Omental fat pad (tissue), 4 donors: ENCODE measurements around a stretch of chr13.

DNA sequence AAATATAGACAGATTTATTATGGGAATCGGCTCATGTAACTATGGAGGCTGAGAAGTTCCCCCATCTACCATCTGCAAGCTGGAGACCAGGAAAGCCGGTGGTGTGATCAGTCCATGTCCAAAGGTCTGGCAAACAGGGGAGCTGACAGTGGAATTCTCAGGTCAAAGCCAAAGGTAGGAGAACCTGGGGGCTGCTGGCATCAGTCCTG lies 20.4 kb upstream of the SACS start:
- PRO-cap = no peak
- RAMPAGE, long total RNA, 4 experiments = no peak in any of the 4 experiments

- PRO-cap = no peak
- RAMPAGE, long total RNA, 4 experiments = no peak in any of the 4 experiments
These were observed 32.9 kb upstream of the SACS start for GRCh38 chr13:23466132-23467018.

GRCh38 chr13:23571029-23571535 lies 870 bp downstream of the TNFRSF19 start:
- PRO-cap = no peak
- RAMPAGE, long total RNA, 4 experiments = no peak in any of the 4 experiments

DNA sequence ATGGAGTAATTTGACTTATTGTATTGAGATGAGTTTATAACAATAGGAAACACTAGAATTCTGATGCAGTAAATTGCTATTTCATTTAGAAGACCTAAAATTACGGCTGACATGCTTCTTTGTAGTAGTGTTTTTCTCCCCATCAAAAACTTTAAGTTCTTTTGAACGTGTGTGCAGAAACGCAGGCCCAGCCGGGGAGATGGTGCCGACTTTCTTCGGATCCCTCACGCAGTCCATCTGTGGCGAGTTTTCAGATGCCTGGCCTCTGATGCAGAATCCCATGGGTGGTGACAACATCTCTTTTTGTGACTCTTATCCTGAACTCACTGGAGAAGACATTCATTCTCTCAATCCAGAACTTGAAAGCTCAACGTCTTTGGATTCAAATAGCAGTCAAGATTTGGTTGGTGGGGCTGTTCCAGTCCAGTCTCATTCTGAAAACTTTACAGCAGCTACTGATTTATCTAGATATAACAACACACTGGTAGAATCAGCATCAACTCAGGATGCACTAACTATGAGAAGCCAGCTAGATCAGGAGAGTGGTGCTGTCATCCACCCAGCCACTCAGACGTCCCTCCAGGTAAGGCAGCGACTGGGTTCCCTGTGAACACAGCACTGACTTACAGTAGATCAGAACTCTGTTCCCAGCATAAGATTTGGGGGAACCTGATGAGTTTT lies 98.4 kb downstream of the TNFRSF19 start:
- PRO-cap = no peak
- RAMPAGE, long total RNA, 4 experiments = no peak in any of the 4 experiments

GRCh38 chr13:23695701-23696486 lies 125.7 kb downstream of the TNFRSF19 start:
- PRO-cap = no peak
- RAMPAGE, long total RNA, 4 experiments = no peak in any of the 4 experiments

DNA sequence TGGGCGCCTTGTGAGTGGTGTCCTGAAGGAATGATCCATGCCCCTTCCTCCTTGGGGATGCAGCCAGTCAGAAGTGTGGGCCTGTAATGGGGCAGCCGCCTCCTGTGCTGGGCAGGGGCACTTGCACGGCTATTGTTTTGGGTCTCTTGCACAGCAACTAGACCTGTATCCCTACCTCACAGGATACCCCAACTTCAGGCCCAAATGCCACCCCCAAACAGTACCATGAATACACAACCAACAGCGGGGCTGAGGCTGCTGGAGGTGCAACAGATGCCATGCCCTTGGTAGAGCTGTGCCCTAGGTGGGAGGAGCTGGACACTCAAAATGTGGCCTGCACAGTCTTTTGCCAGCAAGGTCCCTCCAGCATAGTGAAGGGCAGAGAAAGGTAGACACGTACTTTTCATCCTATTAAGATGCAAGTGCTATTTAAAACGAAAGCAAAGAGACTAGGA lies 126.6 kb downstream of the MIPEP start:
- PRO-cap = no peak
- RAMPAGE, long total RNA, 4 experiments = no peak in any of the 4 experiments

DNA sequence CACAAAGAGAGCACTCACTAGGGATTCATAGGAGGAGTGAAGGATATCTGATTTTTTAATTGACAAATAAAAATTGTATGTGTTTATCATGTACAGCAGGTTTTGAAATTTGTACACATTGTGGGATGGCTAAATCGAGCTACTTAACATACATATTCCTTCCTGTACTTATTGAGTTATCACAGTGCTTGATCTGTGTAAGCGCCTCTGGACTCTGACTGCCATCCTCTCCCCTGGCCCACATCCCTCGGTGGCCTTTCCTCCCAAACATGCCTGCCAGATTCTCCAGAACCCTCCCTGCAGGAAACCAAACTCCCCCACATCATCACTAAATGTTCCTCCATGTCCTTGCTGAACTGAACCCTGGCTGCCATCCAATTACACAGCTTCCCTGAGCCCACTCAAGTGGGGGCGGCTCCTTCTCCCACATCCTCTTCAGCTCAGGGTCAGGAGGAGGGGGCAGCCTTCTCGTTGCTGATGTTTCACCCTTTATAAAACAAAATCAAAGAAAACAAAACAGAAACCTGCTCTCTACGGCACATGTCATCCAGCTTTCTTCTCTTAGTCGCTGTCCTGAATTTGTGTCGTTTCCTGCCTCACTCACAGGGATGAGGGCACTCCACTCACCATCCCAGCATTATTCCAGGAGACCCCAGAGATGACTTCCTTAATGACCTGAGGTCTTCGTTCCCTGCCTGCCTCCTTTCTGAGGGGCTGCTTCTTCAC lies 97.1 kb upstream of the SPATA13 start:
- PRO-cap = no peak
- RAMPAGE, long total RNA, 4 experiments = no peak in any of the 4 experiments

GRCh38 chr13:24186286-24186675 lies 25.8 kb downstream of the SPATA13 start:
- PRO-cap = no peak
- RAMPAGE, long total RNA, 4 experiments = no peak in any of the 4 experiments

DNA sequence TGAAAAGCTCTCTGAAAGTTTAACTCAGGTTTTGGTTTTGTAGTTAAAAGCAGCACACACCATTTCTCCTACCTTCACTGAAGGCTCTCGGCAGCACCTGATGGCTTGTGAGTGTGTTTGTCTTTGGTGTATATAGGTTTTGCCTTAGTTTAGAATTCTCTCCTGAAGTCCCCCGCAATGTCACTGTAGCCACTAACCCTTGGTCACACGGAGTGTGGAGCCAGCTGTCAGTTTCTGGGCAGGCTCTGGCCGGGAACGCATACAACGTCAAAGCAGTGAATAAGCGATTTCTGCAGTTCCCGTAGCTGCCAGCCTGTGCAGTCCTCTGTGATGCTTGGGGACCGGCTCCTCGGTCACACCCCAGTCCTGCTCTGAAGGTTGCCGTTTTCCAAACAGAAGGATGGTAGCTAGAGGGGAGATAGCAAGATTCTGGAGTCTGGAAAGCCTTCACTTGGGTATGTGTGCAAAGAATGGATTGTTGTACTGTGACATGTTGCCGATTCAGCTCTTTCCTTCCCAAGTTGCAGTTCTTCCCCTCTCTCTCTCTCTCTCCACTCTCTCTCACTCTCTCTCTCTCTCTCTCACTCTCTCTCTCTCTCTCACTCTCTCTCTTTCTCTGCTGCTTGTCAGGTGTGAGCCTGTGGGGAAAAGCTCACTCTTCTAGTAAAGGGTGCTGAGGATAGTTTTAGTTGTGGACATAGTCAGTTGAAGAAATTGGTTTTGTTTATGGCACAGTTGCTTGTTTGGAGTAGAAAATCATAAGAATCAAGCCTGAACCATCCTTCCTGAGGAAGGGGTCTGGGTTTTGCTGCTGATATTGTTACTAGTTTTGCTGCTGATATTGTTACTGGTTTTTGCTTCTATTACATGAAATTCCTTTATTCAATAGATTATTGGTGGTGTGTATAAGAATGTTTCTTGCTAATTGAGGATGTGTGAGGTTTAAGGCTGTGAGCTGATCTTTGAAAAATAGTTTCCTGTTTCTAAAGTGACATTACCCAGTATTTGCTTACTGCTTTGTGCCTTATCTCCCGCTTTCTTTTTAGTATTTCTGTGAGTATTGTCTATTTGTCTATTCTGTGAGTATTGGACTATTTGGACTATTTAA lies 38.6 kb upstream of the C1QTNF9 start:
- PRO-cap = no peak
- RAMPAGE, long total RNA, 4 experiments = start-site peak on the plus strand in 1 of 4 experiments, centred at position 324 of the sequence, 38 reads per replicate

DNA sequence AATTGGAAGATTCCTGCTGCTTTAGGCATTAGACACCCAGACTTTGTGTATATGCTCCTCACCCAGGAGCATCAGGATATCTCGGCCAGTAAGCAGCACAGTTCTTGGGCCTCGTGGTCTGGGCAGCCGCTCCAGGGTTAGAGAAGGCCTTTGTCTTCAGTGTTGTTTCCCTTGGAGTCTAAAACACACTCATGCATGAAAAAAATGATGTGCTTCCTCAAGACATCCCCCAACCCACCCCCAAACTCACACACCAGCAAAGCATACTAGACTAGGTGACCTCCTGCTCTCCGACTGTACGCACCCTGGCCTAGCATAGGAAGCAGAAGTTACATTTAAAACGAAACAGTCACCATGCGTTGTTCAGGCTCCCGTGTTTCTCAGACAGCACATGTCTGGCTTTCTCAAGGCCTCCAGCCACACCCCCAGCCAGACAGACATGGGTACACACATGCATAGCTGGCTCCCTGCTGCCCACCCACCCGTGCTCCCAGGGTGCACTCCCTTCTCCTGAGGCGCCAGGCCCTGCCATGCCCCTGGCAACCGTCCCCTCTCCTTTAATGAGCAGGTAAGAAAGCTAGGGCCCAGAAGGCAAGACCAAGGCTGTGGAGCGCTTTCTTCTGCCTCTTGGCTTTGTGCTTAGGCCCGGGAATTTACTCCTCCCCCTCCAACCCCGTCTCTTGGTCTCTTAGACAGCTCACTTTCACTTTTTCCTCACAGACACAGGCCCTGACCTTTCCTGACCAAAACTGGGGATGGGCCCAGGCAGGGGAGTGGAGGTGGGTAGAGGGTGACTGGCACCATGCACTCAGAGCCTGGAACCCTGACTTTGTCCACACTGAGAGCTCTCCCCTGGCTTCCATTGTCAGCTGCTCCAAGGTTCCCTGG lies 28.6 kb upstream of the C1QTNF9 start:
- PRO-cap = no peak
- RAMPAGE, long total RNA, 4 experiments = no peak in any of the 4 experiments

DNA sequence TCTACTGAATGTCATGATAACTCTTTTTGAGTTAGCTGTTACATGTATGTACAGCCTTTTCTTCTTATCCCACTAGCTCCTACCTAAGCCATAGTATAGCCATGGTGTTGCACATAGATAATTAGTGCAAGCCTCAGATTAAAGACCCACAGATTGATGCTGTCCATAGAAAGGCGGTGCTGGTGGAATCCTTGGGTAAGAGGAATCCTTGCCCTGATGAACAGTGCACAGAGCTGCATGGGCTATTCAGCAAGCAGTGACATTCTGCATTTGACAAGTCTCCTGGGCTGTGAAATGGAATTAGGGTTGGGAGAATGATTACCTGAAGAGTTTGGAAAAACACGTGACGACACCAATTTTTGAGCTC lies 21.0 kb upstream of the C1QTNF9 start:
- PRO-cap = no peak
- RAMPAGE, long total RNA, 4 experiments = no peak in any of the 4 experiments

DNA sequence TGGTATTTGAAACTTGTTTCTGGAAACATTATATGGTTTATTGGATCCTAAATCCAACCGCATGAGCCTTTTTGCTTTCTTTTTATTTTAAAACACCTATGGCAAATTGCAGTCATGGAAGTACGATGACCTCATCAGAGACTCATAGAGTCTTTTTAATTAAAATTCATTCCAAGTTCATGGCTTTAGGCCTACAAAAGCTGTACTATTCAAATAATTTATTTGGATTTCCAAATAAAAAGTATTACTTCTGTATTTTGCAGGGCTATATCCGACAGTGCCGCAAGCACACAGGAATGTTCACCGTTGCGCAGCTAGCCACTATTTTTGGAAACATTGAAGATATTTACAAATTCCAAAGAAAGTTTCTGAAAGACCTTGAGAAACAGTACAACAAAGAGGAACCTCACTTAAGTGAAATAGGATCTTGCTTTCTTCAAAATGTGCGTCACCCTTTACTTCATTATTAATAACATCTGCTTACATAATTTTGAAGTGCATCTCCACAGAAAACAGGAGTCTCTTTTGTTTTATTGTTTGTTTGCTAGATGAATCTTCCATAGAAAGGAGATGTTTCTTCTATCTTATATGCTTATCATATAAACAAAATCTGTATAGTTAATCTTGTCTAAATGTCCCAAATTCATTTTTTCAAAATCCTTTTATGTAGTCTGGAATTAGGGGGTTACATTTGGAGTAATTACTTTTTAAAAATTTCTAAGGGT lies 20.5 kb upstream of the C1QTNF9 start:
- PRO-cap = no peak
- RAMPAGE, long total RNA, 4 experiments = no peak in any of the 4 experiments

DNA sequence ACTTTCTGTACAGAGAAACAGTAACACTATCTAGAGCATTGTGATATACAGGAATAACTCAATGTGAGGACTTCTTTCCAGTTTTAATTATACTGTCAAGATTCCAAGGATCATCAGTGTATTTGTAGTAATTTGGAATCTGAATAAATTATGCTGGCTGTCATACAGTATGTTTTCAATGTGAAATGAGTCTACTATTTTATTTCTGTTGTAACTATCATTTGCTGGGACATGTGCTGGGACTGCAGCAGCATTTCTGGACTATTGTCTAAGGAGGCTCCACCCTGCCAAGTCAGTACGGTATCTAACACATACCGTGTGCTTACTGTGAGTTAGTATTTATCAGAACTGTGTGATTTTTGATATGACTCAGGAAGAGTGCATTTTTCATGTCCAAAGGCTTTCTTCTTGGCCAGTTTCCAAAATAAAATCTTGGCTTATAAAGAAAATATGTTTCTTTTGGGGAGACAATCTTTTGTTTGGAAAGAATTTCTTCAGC lies 11.7 kb downstream of the PARP4 start:
- PRO-cap = no peak
- RAMPAGE, long total RNA, 4 experiments = no peak in any of the 4 experiments

DNA sequence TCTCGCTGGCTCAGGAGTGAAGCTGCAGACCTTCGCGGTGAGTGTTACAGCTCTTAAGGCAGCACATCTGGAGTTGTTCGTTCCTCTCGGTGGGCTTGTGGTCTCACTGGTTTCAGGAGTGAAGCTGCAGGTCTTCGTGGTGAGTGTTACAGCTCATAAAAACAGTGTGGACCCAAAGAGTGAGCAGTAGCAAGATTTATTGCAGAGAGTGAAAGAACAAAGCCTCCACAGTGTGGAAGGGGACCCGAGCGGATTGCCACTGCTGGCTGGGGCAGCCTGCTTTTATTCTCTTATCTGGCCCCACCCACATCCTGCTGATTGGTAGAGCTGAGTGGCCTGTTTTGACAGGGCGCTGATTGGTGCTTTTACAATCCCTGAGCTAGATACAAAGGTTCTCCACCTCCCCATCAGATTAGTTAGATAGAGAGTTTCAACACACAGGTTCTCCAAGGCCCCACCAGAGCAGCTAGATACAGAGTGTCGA lies 47.3 kb upstream of the PARP4 start:
- PRO-cap = no peak
- RAMPAGE, long total RNA, 4 experiments = no peak in any of the 4 experiments

GRCh38 chr13:24670870-24671280 lies 9.3 kb upstream of the ATP12A start:
- PRO-cap = no peak
- RAMPAGE, long total RNA, 4 experiments = no peak in any of the 4 experiments

- PRO-cap = no peak
- RAMPAGE, long total RNA, 4 experiments = no peak in any of the 4 experiments
These were observed 97.2 kb downstream of the ATP8A2 start for GRCh38 chr13:25468725-25469632.

DNA sequence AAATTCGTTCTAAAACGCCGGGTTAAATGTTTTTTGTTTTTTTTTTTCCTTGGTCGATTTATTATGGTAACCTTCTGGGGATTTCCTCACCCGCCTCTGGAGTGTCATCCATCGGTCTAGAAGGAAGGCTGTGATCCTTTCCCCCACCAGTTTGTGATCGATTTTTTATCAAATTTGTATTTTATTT lies 1.0 kb downstream of the CDK8 start:
- PRO-cap = no peak
- RAMPAGE, long total RNA, 4 experiments = no peak in any of the 4 experiments

DNA sequence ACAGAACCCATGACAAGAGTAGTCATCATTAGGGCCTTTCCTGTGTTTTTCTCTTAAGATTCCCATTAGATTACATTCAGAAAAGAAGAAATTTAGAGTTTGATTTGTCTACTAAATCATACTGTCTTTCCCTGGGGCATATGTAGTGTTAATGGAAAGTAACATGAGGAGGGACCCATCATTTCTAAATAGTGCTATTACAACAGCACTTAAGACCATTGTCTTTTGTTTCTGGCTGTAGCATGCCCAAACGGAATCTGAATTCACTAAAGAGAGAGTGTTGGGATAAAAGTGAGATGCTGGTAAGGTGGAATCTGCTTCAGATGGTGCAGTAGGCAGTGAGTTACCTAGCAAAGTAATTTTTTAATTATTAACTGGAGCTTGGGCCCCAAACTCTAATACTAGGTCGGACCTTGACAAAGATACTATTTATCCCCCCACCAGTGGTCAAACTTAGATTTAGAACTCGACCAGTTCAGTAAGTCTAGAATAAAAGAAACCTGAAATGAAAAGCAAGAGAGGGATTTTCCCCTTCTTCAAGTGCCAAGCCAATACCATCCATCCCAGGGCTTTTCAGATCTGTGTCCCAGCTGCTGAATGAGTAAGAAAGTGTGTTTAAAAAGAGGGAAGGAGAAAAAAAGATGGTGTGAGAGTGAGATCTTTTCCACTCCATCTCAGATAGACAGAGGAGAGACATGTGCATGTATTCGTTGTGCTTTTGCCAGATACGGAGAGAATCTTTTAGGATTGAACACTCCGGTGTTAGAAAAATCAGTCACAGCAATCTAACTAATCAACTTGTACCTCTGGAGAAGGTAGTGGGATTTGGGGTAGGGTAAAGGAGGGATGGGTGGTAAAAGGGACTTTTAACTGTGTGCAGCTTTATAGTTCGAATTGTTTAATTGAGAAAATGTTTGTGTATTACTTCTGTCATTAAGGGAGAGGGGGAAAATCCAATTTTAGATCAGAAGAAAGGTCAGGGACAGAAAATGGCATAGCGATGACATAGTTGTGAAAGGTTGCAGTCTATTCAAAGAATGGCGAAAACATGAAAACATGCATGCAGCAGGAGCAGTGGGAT lies 125.4 kb downstream of the CDK8 start:
- PRO-cap = no peak
- RAMPAGE, long total RNA, 4 experiments = no peak in any of the 4 experiments

DNA sequence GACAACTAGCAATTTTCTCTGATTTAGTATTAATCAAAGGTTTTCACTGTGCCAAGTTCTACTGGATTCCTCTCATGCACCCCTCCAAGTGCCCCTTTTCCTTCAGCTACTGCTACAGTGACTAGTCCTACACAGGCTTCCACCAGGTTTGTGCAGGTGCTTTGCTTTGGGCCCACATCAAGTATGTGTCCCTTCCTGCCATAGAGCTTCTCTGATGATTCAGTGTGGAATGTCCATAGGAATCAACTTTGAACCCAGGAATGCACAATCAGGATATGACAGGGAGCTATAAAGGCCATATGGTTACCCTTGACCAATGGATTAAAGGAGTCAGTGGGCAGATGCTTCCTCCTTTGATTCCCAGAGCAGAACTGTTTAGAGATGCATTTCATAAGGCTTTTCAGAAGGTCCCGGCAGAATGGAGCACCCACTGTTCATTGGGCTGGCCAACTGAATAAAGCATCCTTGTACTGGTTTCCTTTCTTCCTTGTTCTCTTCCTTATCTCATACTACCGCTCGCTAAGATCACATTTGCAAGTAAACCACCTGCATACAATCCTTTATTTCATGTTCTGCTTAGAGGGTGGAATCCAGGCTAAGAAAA lies 145.2 kb upstream of the WASF3 start:
- PRO-cap = no peak
- RAMPAGE, long total RNA, 4 experiments = no peak in any of the 4 experiments

DNA sequence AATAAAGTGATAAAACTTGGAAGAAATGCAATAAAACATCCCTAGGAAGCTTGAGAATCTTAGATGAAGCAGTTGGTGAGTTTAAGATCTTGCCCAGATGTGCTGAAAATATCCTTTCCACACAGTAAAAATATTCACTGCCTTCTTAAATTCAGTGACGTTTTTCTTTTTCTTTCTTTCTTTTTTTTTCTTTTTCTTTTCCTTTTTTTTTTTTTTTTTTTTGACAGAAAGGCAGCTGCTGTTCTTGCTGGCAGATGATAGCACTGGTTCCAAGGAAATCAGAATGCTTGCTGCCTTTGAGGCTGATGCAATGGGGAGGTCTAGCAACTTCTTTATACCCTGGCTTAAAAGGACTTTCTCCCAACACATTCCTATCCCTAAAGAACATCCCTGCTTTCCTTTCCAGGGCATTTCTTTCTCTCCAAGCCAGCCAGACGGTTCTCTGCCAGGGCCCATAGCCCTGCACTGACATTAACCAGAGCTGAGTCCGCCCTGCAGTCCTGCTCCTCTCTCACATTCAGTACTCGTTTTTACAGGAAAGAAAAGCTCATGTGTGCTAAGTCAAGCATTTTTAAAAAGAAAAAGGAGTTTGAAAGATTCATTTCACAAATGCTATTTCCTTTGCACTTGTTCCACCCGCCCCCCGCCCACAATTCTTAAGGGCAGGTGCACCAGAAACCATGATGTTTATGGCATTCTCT lies 133.9 kb upstream of the WASF3 start:
- PRO-cap = no peak
- RAMPAGE, long total RNA, 4 experiments = no peak in any of the 4 experiments